Astrocyte (in vitro differentiated cells and primary cell): ENCODE data around the gene GPHB5.

GRCh38 chr14:61513949-61514583 lies 181.2 kb upstream of the HIF1A start:
- PRO-cap, result no peak
- RRBS, 2 experiments, result no CpG with 5 or more reads among the region's 7 CpGs

DNA sequence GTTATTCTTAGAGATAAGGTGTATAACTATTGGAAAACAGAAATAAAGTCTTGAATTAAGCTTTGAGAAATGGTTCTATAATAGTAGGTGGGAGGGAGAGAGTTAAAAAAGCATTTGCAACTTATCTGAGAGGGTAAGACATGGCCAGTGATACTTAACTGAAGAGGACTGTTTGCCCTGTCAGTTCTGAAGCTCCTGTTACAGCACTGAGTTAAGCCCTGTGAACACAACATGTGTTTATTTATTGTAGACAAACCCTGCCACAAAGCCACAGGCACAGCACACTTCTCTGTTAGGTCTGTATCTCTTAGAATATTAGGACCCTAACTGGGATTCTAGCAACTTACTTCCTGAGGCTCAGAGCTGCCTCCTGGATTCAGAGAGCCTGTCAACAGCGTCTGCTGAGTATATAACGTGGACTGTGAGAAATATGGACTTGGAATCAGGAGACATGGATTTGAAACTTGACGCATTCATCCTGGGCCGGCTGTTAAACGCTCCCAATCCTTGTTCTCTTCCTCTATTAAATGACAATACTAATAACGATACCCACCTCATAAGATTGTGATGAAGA lies 135.0 kb upstream of the HIF1A start:
- PRO-cap, result no peak
- RRBS, 2 experiments, result no CpG with 5 or more reads among the region's 6 CpGs

DNA sequence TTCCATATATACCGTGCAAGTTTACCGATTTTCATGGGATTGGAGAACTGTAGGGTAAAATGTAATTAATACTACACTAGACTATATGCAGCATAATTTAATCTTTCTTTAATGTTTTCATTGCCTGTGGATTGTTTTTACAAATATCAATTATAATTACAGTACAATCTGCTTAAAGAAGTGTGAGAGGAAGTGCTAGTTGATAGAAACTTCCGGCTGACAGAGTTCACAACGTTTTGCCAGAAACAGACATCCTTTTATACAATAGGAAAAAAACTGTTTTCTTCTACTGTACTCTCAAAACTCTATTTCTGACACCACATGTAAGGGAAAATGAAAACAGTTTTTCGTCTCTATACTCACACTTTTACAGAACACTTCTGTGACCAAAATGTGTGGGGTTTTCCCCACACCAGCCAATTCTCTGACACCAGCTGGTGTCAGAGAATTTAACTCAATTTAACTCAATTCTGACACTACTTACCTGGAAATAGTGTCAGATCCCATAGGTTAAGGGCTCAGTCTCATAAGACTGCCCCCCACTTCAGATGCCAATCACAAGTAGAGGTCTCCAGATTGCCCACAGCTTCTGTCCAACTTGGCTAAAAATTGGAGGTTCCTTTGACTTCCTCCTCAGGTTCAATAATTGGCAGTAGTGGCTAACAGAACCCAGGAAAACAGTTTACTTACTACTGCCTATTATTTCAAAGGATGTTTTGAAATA lies 24.2 kb upstream of the HIF1A start:
- PRO-cap, result no peak
- RRBS, 2 experiments, result no CpG with 5 or more reads among the region's 5 CpGs

DNA sequence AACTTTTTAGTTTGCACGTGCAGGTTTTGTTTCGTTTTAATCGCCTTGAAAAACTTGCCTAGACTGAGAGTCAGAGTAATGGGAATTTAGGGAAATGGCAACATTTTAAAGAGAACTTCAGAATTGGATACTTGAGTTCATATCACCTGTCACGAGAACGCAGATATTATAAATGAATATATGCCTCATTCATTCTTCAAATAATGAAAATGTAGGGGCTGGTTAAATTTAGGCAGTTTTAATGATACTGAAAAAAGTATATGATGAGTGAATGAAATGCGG lies 1.1 kb downstream of the HIF1A start:
- PRO-cap, result no peak
- RRBS, 2 experiments, result no CpG with 5 or more reads among the region's 6 CpGs

GRCh38 chr14:63318841-63319142 lies at the start of gene GPHB5:
TSS of gene GPHB5 (minus strand) at chr14:63318935.
- PRO-cap, result no peak

DNA sequence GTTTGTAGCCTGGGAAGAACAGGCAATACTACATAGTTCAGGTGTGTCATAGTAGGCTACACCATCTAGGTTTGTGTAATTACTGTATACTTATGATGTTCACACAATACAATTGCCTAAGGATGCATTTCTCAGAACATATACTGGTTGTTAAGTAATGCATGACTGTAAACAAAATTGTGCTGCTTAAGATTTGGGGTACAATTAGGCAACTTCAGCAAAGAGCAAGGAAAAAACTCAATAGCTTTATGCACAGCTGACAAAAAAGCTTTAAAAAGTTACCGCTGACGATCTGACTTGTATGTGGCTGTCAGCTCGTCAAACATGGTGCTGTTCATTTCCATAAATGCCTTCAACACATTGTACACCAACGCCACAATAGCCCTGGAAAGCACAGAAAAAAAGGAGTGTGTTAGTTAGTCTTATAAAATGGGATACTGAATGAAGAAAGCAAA lies 63.1 kb upstream of the GPHB5 start:
- PRO-cap, result no peak
- RRBS, 2 experiments, result no CpG with 5 or more reads among the region's 4 CpGs

DNA sequence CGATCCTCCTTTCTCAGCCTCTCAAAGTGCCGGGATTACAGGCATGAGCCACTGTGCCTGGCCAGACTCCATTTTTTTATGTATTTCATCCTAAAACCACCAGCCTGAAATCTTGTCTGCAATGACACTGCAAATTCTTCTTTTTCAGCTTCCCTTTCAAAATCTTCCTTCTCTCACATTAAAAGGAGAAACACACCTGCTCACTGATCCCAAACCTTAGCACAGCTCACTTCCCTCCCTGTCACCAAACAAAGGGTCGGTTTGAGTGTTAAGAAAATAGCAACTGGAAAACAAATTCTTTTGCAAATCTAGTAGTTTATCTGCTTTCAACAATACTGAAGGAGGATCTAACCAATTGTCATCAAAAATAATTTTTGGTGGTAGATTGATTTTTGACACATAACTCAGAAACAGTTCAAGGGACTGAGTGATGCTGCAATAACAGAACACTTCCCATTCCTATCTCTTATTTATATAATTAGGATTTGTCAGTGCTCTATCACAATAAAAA lies 62.4 kb downstream of the PPP2R5E start:
- PRO-cap, result no peak
- RRBS, 2 experiments, result no CpG with 5 or more reads among the region's 3 CpGs

DNA sequence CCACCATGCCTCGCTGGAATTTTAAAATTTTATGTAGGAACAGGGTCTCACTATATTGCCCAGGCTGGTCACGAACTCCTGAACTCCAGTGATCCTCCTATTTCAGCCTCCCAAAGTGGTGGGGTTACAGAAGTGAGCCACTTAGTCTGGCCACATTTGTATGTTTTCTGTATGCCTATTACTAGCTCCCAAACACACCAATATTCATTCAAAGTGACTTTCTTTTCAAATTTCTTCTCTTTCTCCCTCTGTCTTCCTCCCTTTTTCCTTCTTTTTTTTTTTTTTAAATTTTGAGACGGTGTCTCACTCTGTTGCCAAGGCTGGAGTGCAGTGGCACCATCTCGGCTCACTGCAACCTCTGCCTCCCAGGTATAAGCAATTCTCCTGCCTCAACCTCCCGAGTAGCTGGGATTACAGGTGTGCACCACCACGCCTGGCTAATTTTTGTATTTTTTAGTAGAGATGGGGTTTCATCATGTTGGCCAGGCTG lies 48.3 kb upstream of the PPP2R5E start:
- PRO-cap, result no peak
- RRBS, 2 experiments, result no CpG with 5 or more reads among the region's 6 CpGs

- PRO-cap, result no peak
Measured at GRCh38 chr14:63650752-63651156, 9.1 kb upstream of the WDR89 start.

DNA sequence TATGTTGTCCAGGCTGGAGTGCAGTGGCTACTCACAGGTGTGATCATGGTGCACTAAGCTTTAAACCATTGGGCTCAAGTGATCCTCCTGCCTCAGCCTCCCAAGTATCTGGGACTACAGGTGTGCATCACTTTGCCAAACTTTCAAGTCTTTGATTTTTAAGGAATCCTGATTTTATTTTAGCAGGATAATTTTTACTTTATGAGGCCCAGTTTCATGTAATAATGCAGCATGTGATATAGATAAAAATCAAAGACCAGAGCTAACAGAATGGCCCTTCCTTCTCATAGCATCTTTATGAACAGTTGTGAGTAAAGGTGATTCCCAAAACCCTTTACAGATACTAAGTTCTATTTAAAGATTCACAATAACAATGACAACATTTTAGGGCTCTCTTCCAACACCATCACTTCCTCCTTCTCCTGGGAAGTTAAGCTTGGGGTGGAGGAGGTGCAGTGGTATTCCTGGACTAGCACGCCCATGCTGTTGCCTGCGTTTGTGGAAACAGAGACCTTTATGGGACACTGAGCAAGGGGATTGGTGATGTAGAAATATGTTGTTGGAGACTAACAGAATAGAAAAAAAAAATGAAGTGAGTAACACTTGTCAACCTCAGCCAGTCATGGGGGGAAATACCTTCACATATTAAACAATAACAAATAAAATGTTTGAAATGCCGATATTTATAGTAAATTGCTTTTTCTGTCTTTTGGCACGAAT lies 22.4 kb downstream of the SYNE2 start:
- PRO-cap, result no peak
- RRBS, 2 experiments, result no CpG with 5 or more reads among the region's 4 CpGs

GRCh38 chr14:63998710-63999260 lies 146.0 kb downstream of the SYNE2 start:
- PRO-cap, result no peak
- RRBS, 2 experiments, result no CpG with 5 or more reads among the region's 4 CpGs

GRCh38 chr14:64002516-64003220 lies 149.9 kb downstream of the SYNE2 start:
- PRO-cap, result no peak
- RRBS, 2 experiments, result no CpG with 5 or more reads among the region's 7 CpGs

DNA sequence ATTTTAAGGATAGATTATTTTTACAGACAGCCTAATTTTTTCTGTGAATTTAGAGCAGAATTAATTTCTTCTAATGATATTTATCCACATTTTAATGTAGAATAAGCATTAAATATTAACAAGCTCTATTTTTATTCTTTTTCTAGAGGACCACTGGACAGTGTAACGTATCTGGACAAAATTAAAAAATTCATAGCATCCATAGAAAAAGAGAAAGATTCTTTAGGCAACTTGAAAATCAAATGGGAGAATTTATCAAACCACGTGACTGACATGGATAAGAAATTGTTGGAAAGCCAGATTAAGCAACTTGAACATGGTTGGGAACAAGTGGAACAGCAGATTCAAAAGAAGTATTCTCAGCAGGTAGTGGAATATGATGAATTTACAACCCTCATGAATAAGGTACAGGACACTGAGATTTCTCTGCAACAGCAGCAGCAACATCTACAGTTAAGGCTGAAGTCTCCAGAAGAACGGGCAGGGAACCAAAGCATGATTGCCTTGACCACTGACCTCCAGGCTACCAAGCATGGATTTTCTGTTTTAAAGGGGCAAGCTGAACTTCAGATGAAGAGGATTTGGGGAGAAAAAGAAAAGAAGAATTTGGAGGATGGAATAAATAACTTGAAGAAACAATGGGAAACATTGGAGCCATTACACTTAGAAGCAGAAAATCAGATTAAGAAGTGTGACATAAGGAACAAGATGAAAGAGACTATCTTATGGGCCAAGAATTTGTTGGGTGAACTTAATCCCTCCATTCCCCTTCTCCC lies 198.8 kb downstream of the SYNE2 start:
- PRO-cap, result no peak
- RRBS, 2 experiments, result no CpG with 5 or more reads among the region's 3 CpGs

DNA sequence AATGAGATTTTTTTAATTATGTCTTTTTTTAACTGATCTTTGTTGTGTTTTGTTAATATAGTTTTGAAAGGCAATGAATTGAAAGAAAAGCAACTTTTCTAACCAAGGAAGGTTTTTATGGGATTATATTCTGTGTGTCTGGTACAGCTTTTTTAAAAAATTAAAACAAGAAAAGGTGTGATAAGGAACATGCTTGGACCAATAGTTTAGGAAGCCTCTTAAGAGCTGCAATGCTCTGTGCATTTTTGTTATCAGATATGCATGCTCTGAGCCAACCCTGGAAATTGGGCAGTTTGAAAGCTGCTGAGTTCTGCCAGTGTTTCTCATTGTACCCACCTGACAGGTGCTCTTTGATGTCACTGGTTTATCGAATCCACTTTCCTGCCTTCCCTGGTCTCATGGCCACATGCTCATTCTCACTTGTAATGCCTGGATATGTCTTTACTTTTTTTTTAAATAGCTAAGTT lies 90.9 kb downstream of the ESR2 start:
- PRO-cap, result no peak
- RRBS, 2 experiments, result no CpG with 5 or more reads among the region's 1 CpG

- PRO-cap, result no peak
- RRBS, 2 experiments, result no CpG with 5 or more reads among the region's 2 CpGs
Measured at GRCh38 chr14:64217332-64217634, 76.9 kb downstream of the ESR2 start.

GRCh38 chr14:64427271-64427610 lies 38.1 kb upstream of the AKAP5 start:
- PRO-cap, result no peak
- RRBS, 2 experiments, result no CpG with 5 or more reads among the region's 5 CpGs

DNA sequence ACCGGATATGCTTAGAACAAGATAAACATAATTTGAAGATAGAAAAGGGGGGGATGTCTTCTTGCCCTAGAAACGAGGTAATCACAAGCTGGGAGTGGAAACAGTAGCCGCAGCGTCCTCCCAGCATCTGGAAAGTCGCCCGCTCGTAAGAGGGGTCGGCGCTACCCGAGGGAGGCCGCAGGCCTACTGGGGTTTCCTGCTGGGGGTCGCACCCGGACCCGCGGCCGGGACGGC lies 579 bp downstream of the ZBTB25 start:
- PRO-cap, result no peak
- RRBS, 2 experiments, result 2 to 4% methylated on average over 2 of the region's 17 CpGs

DNA sequence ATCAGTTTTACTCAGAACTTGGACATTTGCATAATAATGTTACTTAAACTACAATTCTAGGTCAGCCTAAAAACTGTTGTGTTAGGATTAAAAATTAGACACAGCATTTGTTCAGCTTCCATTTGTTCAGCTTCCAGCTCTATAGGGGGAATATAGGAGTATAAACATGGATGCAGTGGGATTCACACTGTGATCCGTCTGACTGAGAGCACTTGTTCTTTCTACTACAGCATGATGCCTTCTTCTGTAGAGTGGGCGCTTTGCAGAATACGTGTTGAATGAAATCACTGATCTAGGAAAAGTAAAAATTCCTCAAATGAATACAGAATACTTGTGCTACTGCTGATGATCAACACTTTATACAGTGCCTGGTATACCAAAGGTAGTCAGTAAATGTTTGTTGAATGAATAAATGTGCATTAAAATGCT lies 11.8 kb downstream of the ZBTB1 start:
- PRO-cap, result no peak
- RRBS, 2 experiments, result no CpG with 5 or more reads among the region's 3 CpGs

DNA sequence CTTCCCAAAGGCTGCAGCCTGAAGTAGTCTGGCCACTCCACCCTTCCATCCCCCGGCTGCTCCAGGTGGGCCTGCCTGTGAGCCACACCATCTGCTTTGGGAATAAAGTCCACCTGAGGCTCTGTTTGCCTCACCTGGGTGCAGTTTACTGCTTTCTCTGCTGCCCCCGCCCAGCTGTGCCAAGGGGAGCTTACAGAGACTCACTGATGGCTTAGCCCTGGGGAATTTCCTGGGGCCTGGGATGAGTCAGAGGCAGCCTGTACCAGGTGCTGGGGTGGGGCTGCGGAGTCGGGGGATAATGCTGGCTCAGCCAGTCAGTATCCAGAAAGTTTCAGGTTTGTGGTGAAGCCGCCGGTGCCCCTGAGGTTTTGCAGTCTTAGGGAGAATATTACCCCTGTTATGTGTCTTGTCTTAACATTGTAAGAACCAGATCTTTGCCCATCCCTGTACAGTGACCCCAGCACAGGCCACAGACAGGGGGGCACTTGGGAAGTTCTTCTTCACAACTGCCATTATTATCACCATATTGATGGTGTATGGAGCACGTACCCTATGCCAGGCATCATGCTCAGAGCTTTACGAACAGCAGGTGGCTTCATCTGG lies 22.4 kb downstream of the PLEKHG3 start:
- PRO-cap, result no peak
- RRBS, 2 experiments, result no CpG with 5 or more reads among the region's 8 CpGs

DNA sequence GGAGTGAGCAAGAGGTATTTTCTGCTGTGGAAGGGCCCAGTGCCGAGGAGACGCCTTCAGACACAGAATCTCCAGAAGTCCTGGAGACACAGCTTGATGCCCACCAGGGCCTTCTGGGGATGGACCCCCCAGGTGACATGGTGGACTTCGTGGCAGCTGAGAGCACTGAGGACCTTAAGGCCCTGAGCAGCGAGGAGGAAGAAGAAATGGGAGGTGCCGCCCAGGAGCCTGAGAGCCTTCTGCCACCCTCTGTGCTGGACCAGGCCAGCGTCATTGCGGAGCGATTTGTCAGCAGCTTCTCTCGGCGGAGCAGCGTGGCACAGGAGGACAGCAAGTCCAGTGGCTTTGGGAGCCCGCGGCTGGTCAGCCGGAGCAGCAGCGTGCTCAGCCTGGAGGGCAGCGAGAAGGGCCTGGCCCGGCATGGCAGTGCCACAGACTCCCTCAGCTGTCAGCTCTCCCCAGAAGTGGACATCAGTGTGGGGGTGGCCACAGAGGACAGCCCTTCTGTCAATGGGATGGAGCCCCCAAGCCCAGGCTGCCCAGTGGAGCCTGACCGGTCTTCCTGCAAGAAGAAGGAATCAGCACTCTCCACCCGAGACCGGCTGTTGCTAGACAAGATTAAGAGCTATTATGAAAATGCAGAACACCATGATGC lies 37.0 kb downstream of the PLEKHG3 start:
- PRO-cap, result no peak
- RRBS, 2 experiments, result 94 to 96% methylated on average over 5 to 6 of the region's 20 CpGs